Trachea (tissue), 1 donor: ENCODE data around the genes SCD, TWNK, FGF8, KCNIP2 and GBF1.

GRCh38 chr10:100346762-100347636, at the start of gene SCD:
Gene SCD, plus strand, starts transcription at chr10:100347233.
- PRO-cap: bidirectional peak, plus-strand start at chr10:100347110, minus-strand start at chr10:100346995

DNA sequence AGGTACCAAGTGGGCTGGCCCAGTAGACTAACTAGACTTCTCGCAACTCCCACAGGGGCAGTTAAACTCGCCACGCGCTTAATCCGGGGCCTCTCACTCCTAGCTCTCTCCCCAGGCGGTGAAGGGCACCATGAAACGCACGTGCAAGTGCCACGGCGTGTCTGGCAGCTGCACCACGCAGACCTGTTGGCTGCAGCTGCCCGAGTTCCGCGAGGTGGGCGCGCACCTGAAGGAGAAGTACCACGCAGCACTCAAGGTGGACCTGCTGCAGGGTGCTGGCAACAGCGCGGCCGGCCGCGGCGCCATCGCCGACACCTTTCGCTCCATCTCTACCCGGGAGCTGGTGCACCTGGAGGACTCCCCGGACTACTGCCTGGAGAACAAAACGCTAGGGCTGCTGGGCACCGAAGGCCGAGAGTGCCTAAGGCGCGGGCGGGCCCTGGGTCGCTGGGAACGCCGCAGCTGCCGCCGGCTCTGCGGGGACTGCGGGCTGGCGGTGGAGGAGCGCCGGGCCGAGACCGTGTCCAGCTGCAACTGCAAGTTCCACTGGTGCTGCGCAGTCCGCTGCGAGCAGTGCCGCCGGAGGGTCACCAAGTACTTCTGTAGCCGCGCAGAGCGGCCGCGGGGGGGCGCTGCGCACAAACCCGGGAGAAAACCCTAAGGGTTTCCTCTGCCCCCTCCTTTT, 19.5 kb downstream of the WNT8B start:
- PRO-cap: unidirectional peak, minus-strand start at position 548 of the sequence

GRCh38 chr10:100893919-100894429, 18.8 kb upstream of the SLF2 start:
- PRO-cap: no peak

- PRO-cap: no peak
Measured at GRCh38 chr10:100967544-100968441, 1.5 kb upstream of the SEMA4G start.

DNA sequence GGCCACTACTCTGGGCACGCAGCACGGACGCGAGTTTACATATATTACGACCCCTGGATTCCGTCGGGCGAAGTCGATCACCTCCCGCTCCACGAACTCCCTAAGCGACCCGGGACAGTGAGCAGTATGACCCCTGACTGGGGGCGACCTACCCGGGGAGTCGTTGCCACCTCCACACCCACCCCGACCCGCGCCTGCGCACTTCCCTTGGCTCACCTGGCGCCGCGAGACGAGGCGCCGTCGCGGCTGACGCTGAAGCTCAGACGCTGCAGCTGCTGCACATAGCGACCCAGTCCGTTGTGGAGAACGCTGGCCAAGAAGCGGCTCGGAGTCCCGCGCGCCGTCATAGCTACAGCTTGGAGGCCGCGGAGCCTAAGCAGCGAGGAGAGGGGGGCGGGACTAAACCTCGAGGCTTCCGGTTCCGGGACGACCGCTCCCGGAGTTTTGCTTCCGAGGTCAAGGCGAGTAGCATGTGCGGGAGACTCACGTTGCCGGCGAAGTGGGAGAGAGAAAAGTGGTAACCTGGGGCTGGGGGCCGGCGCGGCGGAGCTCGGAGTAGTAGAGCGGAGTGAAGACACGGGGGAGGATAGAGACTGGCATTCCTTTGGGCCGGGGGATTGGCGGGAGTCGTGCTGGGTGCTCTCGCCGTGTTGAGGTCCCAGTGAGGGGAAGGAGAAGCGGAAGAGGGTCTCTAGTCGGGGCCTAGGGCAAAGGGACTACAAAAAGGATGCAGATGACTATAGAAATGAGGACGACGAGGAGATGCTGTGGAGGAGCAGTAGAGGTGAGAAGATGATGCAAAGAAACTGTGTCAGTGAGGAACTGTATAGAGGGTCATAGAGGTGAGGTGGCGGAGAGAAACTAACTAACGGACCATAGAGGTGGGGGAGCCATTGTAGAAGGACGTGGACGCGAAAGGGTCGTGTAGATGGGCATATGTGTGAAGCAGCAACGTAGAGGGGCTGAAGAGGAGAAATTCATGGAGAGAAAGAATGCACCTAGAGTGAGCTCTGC, at the start of gene TWNK:
Gene TWNK (plus strand): TSS at position 447 of the 1,014 bp plus-strand sequence.
- PRO-cap: bidirectional peak, plus-strand start at position 459 of the sequence, minus-strand start at position 401 of the sequence

DNA sequence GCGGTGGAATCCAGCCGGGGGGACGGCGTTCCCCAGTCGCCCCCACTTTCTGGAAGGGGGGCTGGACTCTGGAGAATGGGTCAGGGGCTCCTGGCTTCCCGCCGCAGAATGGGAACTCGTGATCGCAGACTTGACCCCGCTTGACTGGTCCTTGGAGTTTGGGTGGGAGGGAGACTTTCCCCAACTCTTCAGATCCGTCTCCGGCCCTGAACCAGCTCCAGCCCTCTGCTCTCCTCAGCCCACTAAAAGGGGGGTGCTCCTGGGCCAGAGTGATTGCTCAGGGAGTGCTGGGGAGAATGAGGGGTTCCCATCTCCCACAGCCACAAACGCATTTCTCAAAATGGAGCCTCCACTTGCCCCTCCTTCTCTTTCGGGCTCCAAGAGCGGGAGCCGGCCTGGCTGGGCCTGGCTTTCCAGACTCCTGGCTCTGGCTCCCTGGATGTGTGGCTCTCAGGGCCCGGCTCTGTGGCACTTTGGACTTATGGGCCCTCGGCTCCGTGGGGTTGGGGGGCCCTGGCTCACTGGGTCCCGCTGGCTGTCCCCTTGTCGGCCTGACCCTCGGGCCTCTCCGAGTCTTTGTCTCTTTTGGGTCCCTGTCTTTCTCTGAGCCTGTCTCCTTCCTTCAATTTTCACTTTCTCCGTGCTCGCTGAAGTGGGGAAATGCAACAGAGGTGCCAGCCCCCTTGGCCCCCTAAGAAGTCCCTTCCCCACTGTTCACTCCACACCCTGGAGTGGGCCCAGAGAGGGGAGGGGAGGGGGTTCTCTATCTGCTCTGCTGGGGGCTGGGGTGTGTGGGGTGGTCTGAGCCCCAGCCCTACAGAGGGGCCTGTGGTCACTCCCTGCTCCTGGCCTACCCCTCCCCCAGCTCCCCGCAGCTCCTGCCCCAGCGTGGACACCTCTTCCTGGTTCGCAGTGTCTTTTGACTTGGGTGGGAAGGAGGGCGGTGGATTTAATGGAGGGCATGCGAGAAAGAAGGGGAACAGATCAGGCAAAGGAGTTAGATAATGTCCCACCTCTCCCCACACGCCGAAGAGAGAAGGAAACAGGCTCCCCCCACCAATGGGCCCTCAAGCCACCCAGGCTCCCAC, 739 bp downstream of the LZTS2 start:
- PRO-cap: bidirectional peak, plus-strand start at position 922 of the sequence, minus-strand start at position 894 of the sequence

- PRO-cap: no peak
Measured at GRCh38 chr10:101134833-101135525, 3.9 kb downstream of the TLX1 start.

- PRO-cap: no peak
Measured at GRCh38 chr10:101367909-101368382, 14.0 kb downstream of the BTRC start.

DNA sequence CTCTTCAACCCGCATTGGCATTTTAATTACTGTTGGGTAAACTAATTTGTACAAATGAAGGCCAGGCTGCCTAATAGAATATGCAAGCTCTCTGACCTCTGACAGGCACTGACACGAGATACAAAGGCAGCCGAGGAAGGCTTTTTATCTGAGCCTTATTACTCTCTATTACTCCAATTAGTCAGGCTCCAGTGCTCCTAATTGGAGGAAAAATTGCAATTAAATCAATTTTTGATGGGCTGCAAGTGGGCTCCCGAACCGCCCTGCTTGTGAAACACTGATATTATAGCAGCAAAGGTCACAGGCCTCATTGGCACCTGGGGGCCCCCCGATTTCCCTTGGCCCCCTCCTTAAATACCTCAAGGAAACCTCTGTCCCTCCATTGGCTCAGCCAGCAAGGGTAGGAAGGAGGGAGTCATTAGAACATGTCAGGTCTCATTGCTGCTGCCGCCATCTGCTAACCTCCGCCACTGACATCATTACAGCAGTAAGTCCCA, 42.0 kb downstream of the DPCD start:
- PRO-cap: unidirectional peak, minus-strand start at position 262 of the sequence

DNA sequence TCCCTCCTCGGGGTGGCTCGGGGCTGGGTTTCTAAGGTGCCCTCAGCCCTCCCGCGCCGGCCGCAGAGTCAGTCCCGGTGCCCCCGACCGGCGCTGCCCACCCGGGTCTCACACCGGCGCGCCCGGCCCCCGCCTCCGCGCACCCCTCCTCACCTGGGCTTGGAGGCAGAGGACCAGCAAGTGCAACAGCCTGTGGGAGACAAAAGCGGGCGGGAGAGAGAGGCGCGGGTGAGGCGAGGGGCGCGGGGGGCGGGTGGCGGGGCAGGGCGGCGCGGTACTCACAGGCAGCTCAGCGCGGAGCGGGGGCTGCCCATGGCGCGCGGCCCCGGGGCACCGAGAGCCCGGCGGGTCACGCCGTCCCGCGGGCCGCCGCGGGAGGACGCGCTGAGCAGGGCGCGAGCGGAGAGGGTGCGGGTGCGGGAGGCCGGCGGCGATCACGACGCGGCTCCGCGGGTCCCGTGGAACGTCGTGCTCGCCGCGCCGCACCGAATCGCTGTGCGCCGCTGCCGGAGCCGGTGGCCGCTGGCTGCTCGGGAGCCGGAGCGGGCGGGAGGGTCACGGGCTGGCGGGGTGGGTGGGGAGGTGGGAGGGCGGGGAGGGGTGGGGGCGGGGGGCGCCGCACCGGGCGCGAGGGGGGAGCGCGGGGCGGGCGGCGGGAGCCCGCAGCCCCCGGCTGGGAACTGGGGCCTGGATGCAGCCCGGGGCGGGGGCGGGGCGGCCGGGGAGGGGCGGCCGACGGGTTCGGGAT, at the start of gene FGF8:
Gene FGF8 (minus strand): TSS at position 528 of the 748 bp plus-strand sequence.
- PRO-cap: no peak

DNA sequence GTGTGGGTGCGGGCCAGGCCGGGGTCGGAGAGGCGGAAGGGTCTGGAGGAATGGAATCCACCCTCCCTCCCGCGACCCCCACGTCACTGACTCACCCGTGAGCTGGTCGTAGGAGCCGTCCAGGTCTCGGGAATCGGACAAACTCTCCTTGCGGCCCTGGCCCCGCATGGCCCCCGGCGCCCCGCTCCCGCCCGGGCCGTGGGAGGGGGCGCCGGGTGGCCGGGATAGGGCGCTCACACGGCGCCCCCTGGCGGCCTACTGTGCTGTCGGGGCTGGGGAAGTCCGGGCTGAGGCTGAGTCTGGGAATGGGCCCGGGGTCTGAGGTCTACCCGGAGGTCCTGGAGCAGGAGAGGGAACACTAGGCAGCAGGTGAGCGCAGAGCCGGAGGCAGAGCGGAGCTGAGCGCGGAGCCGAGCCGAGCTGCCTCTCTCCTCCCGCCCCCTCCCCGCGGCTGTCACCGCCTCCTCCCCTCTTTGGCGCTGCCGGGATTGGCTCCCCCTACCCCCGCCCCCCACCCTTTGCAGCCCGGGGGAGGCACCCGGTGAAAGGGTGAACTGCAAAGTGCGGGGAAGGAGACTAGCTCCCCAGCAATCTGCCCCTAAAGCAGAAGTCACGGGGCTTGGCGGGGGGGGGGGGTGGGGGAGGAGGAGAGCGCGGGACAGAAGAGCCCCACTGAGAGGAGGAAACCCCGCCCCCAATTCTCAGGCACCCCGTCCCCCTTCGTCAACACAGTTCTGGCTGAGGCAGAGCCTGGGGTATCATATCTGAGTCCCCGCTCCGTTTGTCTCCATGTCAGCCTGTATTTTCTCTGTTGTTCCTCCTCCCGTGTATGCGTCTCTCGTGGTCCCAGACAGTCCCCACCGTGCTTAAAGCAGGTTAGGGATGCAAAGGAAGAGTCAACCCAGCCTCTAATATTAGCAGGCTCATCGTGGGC, at the start of gene KCNIP2:
Gene KCNIP2 (minus strand): TSS at position 400 of the 934 bp plus-strand sequence.
- PRO-cap: no peak

- PRO-cap: bidirectional peak, plus-strand start at chr10:101939569, minus-strand start at chr10:101939351
Measured at GRCh38 chr10:101939189-101939655, 95.6 kb upstream of the KCNIP2 start.

- PRO-cap: unidirectional peak, plus-strand start at chr10:102117405
Measured at GRCh38 chr10:102116886-102117502, 3.2 kb downstream of the LDB1 start.

- PRO-cap: no peak
Measured at GRCh38 chr10:102121805-102121994, 1.5 kb upstream of the LDB1 start.

- PRO-cap: unidirectional peak, plus-strand start at chr10:102230543; unidirectional peak, plus-strand start at chr10:102230657
Measured at GRCh38 chr10:102230197-102230769, 4.2 kb downstream of the ELOVL3 start.

- PRO-cap: bidirectional peak, plus-strand start at chr10:102245544, minus-strand start at chr10:102245228; unidirectional peak, plus-strand start at chr10:102245587
Measured at GRCh38 chr10:102244971-102246134, at the start of gene GBF1. Gene GBF1, plus strand, starts transcription at chr10:102245532.

- PRO-cap: no peak
Measured at GRCh38 chr10:102402514-102403061, 7.1 kb downstream of the NFKB2 start.

- PRO-cap: no peak
Measured at GRCh38 chr10:102407267-102407742, 11.3 kb downstream of the PSD start.

DNA sequence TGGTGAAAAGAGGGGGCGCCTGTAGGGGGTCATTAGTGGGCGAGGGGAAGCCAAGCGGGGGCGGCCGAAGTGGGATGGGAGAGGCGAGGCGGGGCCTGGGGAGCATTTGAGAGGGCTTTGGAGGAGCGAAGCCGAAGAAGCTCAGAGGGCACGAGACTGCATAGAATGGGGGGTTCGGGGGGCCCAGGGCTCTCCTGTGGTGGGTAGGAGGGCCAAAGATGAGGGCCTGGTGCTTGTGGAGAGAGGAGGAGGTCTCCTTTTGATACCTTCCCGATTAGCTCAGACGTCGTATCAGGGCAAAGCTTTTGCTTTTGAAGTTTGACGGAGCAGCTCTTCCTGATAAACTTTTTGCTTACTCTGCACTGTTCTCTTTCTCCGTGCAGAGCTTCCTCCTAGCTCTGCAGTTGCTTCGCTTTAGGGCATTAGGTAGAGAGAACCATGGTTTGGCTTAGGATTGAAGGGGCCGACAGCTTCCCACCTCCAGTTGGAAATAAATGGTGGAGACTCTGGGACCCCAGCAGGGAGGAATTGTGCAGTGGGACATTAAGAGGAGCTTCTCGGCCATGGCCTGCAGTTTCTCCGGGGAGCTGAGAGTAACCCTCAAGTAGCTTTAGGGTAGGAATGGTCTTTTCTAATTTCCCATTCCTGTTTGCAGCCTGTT, 986 bp downstream of the SUFU start:
- PRO-cap: no peak

- PRO-cap: bidirectional peak, plus-strand start at chr10:102645704, minus-strand start at chr10:102645503
Measured at GRCh38 chr10:102644796-102645804, 821 bp downstream of the TRIM8 start.